ENCODE data around the gene CFAP36.

DNA sequence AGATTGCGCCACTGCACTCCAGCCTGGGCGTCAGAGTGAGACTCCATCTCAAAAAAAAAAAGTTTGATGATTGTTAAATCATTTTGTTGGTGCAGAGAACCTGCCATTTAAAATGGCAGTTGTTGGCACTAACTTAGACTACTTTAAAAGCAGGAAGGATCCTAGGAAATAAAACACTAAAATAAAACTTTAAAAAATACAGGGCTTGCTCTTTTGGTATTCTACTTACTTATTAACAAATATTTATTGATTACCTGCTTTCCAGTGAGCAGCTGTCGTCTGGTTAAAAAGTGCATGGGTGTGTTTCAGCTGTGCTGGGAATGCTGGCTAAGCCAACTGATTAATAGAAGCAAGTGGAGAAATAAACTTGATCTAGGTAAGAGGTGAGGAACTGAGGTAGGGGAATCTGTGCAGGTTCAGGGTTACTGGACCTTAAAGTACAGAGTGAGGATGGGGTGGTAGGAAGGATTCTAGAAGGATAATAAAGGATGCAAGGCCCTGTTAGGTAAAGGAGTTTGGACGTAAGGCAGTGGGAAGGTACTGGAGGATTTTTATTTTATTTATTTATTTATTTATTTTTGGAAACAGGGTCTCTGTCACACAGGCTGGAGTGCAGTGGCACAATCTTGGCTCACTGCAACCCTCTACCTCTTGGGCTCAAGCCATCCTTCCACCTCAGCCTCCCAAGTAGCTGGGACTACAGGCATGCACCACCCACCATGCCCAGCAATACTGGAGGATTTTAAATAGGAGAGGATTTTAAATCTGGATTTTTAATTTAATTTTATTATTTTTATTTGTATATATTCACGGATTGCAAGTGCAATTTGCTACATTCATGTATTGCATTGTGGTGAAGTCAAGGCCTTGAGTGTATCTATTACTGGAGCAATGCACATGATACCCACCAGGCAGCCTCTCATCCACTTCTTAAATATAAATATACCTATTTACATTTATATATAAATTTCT, 110.9 kb downstream of the SPTBN1 start:
- PRO-cap: no peak

- PRO-cap: no peak
Observed at GRCh38 chr2:54570727-54571568, 114.8 kb downstream of the SPTBN1 start.

DNA sequence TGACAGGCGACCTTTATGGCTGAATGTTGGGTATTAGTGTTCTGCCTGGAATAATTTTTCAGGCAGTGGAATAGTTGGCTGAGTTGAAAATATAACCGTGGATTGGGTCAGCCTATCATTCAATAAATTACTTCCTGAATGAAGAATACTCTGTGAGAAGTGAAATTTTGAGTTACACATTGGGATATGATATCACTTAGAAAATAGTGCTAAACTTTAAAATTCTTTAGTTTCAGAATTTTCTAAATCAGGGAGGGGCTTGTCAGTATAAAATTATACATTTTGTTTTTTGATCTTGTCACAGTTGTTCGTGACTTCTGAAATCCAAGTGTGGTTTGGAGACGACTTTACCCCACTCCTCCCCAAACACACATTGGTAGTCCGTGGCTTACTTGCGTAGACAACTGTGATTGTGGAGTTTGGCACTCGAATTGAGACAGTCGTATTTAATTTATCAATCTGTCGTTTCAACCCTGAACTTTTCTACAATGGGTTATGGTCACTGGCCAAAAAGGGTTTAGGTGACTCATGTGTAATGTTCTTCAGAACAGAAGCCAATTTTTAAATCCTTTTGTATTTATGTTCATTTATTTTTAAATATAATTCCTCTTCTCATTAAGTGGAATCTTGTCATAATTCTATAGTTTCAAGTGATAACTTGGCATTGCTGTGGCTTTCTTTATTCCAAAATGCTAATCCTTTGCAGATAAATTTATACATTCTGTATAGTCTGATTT, 129.8 kb downstream of the SPTBN1 start:
- PRO-cap: no peak

GRCh38 chr2:54653440-54654302, 69.8 kb upstream of the EML6 start:
- PRO-cap: no peak

GRCh38 chr2:54722560-54723041, 861 bp upstream of the EML6 start:
- PRO-cap: no peak

DNA sequence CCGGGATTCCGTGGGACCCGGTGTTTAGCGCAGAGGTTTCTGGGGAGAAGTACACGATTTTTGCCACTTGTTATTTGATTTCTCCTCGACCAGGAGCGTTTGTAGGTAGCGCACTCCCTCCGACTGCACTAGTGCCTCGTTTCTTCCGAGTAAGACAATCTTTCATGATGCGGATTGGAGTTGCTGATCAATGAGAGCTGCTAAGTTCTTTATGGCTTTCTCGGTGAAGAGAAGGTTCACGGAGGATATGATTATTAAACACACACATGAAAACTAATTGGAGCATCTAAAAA, 484 bp downstream of the EML6 start:
- PRO-cap: no peak

DNA sequence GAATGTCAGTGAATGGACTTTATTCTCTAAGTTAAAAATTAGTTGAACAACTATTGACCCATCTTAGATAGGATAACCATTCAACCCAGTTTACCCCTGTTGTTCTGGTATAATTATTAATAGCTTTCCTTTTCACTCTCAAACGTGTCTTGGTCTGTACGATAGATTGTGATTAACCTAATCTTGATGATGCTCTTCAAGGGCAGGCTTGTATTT, 148.9 kb downstream of the RTN4 start:
- PRO-cap: no peak

GRCh38 chr2:54908456-54909137, 141.7 kb downstream of the RTN4 start:
- PRO-cap: no peak

- PRO-cap: no peak
Observed at GRCh38 chr2:54962141-54962916, 87.9 kb downstream of the RTN4 start.

- PRO-cap: no peak
Observed at GRCh38 chr2:55000360-55000791, 49.9 kb downstream of the RTN4 start.

- PRO-cap: no peak
Observed at GRCh38 chr2:55026694-55027572, 23.3 kb downstream of the RTN4 start.

- PRO-cap: no peak
Observed at GRCh38 chr2:55102142-55102751, 52.0 kb upstream of the RTN4 start.

- PRO-cap: bidirectional peak, plus-strand start at chr2:55519674, minus-strand start at chr2:55519420
Observed at GRCh38 chr2:55519522-55519894, at the start of gene CFAP36. TSS of gene CFAP36 (plus strand) at chr2:55519718.

- PRO-cap: no peak
Observed at GRCh38 chr2:55530378-55530765, 10.9 kb downstream of the CFAP36 start.

GRCh38 chr2:55611161-55611969, 6.1 kb downstream of the PPP4R3B start:
- PRO-cap: no peak

DNA sequence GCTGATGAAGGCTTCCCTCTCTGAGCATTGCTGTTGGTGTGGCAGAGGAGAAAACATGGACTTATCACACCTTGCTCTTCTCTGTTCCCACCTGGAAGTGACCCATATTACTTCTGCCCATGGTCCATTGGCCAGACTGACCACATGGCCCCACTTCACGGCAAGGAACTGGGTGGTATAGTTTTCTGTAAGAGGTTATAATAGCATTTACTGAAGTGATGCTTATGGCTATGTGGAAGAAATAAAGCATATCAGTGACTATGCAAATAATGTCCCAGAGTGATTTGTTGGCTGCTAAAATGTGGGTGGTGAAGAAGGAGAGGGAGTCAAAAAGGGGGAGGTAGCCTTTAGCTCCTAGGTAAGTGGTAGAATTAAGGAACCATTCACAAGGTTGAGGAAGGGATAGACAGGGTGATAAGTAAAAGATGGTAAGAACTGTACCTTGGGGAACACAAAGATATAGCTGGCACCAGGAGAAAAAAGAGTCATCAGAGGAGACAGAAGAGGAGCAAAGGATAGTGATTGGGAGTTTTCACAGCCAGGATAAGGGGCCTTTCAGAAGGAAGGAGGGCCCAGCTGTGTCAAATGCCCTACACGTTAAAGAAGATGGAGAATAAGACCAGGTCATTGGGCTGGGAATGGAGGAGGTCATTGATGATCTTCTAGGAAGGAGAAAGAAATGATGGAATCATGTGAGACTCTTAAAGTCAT, 71.4 kb downstream of the CCDC85A start:
- PRO-cap: no peak

DNA sequence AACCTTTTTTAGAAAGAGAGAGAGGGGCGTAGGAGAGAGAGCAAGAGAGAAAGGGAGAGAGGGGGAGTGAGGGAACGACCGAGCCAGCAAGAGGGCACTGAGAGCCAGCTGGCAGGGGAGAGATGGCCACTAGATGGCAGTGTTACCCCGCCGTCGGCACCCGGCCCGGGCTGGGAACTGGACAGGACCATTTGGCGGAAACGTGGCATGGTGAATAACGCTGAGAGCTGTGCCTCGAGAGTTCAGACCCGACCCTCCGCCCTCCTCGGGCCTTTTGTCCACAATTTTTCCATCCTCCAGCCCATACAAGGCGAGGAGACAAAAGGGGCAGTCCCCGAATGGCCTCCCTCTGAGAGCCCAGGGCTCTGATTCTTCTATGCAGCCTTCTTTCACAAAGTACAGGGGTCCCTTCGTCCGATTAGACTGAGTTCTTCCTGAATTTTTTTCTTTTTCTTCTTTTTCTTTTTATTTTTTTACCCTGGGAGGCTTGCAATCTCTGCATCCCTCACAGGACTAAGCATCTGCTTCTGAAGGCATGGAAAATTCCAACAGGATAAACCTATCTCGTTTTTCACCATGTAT, 286.6 kb upstream of the VRK2 start:
- PRO-cap: no peak

DNA sequence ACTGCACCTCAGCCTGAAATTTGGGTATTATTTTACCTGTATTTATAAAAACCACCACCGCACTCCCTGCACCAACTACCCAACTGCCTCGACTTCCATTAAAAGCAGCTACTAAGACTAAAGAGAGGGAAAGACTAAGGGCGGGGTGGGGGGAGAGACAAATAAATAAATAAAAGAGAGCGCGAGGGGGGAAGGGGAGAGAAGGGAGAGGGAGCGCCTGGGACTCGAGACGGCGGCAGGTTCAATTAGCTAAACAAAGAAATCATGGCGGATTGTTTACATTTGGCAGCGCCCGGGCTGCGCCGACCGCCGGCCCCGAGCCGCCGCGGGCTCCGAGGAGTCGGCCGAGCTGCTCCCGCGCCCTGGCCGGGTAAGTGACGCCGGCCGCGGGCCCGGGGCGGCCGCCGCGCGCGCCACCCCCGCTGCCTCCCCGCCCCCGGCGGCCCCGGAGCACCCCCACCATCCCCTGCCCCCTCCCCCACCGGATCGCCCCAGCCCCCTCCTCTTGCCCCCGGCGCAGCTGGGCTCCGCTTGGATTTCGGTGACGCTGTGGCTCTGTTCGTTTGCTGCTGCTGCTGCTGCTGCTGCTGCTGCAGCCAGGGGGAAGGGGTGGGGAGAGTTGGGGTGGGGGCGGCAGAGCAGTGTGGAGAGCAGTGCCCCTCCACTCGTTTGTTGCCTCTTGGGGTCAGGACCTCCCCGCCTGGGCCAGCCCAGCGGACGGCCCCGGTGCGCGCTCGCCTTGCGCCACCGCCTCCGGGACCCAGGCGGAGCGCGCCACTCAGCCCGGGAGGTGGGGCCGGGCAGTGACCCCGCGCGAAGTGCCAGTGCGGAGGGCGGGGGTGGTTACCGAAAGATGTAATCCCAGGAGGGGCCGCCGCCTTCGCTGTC, 187.2 kb upstream of the FANCL start:
- PRO-cap: no peak

DNA sequence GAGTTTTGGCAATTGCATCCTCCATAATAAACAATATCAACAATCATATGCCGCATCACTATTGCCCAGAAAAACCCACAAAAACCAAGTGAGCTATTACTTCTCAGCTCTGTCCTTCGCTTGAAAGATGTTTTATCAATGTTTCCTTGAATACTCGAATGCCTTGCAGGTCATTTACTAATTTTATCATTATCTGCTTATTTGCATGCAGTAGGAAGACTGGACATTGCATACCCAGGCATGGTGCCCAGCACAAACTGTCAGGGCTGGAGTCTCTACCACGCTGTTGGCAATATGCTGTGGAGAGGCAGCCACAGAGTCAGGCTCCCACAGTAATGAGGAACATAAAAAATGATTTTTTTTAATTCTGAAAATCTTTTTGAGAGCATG, 709.6 kb upstream of the FANCL start:
- PRO-cap: no peak

DNA sequence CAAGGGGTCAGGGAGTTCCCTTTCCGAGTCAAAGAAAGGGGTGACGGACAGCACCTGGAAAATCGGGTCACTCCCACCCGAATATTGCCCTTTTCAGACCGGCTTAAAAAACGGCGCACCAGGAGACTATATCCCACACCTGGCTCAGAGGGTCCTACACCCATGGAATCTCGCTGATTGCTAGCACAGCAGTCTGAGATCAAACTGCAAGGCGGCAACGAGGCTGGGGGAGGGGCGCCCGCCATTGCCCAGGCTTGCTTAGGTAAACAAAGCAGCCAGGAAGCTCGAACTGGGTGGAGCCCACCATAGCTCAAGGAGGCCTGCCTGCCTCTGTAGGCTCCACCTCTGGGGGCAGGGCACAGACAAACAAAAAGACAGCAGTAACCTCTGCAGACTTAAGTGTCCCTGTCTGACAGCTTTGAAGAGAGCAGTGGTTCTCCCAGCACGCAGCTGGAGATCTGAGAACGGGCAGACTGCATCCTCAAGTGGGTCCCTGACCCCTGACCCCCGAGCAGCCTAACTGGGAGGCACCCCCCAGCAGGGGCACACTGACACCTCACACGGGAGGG, 469.5 kb downstream of the BCL11A start:
- PRO-cap: no peak

All from left common carotid artery plus branches (tissue), 1 donor.